CD14-positive monocyte (primary cell): ENCODE measurements around a stretch of chr6.

DNA sequence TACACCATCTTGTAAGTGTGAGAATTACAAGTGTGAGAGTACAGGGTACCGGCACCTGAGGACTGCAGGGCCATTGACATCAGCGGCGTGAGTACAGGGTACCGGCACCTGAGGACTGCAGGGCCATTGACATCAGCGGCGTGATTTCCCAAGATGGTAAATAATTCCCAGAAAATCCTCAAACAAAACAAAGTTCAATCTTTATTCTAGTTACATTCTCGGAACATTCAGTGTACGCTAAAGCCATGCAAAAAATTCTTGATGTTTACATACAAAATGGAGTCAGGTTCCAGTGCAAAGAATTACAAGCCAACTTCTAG, 172.5 kb downstream of the TTLL2 start:
- CAGE, long polyA plus RNA, result no peak

DNA sequence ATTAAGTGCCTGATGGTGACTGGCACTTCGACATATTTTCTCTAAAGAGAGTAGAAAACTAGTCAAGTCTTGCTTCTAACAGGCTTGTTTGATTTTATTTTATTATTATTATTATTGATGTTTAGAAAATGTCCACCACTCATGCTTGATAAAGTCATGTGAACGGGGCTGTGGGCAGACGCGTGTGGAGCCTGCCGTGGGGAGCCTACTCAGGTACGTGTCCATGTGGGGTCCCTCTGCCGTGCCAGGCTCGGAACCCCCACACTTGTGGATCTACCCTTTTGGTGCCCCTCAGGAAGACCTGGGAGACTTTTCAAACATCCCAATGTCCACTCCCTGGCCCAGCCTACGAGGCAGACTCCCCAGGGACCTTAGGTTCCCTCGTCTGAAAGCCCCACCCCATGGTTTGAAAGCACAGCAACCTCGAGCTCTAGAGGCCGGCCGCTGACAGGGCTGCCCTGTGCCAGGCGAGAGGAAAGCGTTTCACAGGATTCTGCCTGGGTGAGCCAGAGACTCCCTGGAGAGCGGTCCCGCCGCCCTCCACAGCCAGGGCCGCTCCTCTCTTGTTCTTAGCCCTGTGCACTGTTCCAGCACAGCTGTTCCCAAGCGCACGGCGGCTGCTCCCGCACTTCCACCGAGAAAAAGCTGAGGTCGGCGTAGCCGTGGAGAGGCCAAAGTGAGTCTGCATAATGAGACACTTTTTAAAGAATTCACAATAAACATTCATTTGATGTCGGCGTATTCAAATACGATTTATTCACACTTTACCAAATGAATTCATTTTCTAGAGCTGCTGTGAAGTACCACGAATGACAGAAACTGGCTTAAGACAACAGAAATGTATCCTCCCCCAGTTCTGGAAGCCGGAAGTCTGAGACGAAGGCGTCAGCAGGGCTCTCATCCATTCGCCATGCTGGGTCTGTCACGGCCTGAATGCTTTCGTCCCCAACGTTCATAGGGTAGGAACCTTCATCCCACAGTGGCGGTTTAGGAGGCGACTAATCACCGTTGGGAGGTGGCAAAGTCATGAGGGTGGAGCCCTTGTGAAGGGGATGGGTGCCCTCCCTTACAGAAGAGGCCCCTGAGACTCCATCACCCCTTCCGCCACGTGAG, 249.8 kb downstream of the TTLL2 start:
- CAGE, long polyA plus RNA, result no peak

DNA sequence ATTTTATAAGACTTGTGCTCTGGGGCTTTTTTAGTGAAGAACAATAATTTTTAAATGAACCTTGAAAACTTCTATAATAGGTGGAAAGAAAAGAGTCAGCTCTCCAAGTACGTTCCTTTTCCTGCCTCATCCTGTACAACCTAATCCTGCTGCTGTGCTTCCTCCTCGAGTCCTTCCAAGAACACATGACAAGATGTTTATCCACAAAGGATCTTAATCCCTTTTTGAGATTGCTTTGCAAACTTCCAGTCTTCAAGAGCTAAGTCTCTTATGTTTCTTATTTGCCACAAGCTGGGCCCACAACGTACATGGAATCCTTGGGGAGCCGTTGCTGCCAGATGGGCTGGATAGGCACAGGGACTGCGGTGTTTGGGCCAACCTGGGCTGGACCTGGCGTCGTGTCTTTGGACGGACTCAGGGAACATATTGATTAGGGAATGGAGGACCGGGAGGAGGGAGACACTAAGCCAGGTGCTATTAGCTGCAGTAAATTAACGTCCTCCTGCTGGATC, 79.8 kb upstream of the AFDN start:
- CAGE, long polyA plus RNA, result no peak

DNA sequence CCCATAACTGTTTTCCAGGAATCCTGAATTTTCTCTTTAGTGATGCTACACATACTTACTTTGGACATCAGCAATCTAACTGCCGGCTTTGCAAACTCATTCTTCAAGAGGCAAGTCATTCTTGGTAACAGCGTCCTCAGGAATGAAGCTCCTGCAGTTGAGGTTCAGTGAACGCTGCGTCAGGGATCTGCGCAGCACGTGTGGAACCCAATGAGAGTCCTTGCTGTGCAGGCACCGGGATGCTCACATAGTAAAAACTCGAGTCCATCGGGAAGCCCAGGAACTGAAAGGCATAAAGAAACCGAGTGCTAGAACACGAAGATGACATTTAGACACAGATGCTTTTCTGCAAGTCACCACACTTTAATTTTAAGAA, 2.2 kb upstream of the AFDN start:
- CAGE, long polyA plus RNA, result no peak

DNA sequence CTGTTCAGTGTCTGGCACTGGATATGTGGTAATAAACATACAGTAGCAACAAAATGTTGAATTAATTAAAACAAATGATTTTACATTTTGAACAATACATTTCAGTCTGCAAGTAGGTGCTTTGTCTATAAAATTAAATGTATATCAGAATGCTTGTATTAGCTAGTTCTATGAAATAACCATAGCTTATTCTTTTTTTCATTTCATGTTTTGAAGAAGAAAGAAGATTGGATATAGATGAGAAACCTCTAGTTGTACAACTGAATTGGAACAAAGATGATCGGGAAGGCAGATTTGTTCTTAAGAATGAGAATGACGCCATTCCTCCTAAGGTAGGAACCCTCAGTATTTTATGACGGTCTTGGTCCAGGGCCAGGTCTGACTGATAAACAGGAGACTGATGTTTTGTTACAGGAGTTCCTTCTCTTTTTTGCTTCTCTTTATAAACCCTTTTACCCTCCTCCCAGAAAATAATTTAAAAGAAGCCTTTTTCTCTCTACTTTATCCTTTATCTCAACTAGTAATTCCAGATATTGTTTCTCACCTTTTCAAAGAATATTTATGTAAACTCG, 43.5 kb downstream of the AFDN start:
- CAGE, long polyA plus RNA, result no peak

DNA sequence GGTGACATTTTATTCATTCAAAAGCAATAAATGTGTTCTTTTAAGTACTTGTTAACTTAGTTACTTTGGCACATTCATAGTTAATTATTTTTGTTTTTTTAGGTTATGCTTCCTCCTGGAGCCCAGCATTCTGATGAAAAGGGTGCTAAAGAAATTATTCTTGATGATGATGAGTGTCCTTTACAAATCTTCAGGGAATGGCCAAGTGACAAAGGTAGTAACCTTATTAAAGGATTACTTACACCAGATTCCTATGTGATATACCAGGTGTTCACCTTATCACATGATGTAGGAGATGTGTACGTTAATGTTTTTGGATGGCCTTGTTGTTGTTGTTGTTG, 62.4 kb downstream of the AFDN start:
- CAGE, long polyA plus RNA, result no peak

- CAGE, long polyA plus RNA, result no peak
Observed at GRCh38 chr6:168046031-168046593, 32.9 kb downstream of the FRMD1 start.

DNA sequence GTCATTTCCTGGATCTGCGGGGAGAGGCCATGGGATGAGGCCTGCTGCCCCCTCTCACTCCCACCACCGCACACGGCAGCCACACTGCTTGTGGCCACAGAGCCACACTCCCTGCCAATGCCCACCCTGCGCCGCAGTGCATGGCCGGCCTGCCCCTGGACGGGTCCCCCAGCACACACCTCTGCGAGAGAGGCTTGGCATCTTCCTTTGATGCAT, 21.8 kb downstream of the FRMD1 start:
- CAGE, long polyA plus RNA, result no peak

DNA sequence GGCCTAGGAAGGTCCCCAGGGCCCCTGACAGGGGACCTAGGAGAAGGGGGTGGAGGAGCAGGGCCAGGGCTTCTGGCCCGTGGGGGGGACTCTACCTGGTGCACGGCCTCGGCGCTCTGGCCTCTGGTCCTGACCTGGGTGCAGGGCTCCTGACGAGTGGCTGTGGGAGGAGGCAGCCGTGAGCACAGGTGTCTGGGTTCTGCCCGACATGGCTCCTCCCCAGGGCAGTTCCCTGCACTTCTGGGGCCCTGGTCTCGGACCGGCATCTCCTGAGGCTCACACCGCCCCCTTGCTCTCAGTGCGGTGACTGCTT, 20.0 kb downstream of the FRMD1 start:
- CAGE, long polyA plus RNA, result no peak

- CAGE, long polyA plus RNA, result no peak
Observed at GRCh38 chr6:168081422-168081739, 2.4 kb upstream of the FRMD1 start.

DNA sequence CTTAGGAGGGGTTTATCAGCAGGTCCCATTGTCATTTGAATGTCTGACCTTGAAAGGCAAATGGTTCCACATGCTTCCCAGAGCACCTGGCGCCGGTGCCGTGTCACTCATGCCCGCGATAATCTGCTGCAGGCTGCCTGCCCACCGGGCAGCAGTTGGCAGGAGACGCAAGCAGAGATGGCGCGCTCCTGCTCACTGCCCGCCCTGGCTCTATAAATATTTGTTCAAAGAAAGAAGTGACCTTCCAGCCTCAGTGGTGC, 18.9 kb upstream of the FRMD1 start:
- CAGE, long polyA plus RNA, result no peak

GRCh38 chr6:168114530-168114821, 35.5 kb upstream of the FRMD1 start:
- CAGE, long polyA plus RNA, result no peak

- CAGE, long polyA plus RNA, result no peak
Observed at GRCh38 chr6:168200606-168201013, 119.0 kb downstream of the DACT2 start.

GRCh38 chr6:168322907-168323424, 3.4 kb upstream of the DACT2 start:
- CAGE, long polyA plus RNA, result no peak

DNA sequence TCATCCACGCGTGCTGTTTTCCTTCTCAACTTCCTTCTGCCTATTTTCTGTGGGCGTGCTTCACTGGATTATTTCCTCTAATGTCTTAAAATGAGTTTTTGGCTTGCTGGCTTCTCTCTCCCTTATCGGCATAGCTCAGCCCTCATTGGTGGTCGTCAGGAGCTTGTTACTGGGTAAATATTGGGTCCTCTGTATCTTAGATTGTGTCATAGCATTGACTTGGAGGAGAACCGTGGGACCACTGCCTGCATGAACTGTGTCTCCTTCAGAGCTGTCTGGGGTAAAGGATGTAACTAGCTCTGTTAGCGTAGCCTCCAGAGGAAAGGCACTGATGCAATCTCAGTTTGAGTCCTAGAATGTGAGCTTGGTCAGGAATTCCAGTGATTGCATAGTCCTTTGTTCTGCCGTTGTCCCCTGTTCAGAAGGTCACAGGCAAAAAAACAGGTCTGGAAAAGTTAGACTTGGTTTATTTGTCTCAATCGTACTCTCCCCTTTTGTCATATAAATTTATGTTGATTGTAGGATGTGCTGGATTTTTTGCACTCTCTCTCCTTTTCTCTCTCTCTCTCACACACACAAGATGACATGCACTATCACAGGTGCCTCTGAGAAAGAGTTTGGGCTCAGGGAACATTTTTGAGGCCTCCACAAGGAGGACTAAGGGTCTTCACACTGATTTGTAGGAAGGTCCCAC, 6.7 kb upstream of the DACT2 start:
- CAGE, long polyA plus RNA, result no peak

DNA sequence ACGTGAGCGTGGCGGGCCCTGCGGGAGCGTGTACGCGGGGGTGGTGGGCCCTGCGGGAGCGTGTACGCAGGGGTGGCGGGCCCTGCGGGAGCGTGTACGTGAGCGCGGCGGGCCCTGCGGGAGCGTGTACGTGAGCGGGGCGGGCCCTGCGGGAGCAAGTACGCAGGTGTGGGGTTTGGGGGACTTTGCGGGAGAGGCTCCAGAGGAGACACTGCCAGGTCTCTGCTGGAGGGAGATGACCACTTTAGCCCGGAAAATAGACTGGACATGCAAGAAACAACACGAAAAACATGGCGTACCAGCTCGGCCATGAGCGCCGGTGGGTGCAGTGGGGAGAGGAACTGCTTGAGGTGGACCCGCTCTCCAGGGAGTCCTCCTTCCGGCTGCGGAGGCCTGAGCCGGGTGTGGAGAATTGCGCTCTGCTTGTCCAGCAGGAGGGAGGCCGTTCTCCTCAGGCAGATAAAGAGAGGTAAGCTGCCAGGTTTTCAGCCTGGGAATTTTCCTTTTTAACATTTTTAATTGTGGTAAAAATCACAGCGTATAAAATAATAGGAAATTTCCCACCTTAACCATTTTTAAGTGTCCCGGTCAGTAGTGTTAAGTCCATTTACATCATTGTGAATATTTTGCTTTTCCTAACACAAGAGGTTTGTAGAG, 27.7 kb upstream of the SMOC2 start:
- CAGE, long polyA plus RNA, result no peak

DNA sequence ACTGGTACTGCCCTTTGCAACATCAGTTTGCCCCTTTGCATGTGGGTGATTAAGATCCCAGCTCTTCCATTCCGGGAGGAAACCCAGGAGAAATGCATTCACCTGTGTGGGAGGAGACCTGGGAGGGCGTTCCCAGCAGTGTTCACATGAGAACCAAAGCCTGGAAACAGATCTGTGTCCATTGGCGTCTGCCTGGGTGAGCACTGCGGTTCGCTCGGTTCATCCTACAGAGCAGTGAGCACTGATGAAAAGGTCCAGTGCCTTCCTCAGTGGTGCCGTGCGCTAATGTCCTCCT, 89.7 kb downstream of the SMOC2 start:
- CAGE, long polyA plus RNA, result no peak

DNA sequence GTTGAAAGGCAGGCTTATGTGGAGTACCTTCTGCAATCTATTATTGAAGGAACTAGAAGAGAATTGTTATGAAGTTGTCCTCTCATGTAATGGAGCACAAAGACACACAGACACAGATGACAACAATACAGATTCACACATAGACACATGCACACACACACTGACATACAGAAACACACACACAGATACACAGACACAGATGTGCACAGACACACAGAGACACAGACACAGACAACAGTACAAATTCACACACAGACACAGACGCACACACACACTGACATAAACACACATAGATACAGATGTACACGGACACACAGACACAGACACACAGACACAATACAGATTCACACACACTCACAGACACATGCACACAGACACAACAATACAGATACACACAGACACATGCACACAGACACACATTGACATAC, 183.4 kb downstream of the SMOC2 start:
- CAGE, long polyA plus RNA, result no peak

GRCh38 chr6:168716064-168716680, 275.2 kb downstream of the SMOC2 start:
- CAGE, long polyA plus RNA, result no peak

- CAGE, long polyA plus RNA, result no peak
Observed at GRCh38 chr6:168895554-168896054, 358.0 kb downstream of the THBS2 start.